ENCODE measurements around the gene ENGASE.

- PRO-cap, 2 experiments, result no peak in any of the 2 experiments
These were observed 102.2 kb upstream of the DNAH17 start for GRCh38 chr17:78679274-78679864.

- PRO-cap, 2 experiments, result no peak in any of the 2 experiments
These were observed 94.6 kb downstream of the CYTH1 start for GRCh38 chr17:78687376-78687990.

GRCh38 chr17:78722821-78724248, 58.7 kb downstream of the CYTH1 start:
- PRO-cap, 2 experiments, result no peak in any of the 2 experiments

DNA sequence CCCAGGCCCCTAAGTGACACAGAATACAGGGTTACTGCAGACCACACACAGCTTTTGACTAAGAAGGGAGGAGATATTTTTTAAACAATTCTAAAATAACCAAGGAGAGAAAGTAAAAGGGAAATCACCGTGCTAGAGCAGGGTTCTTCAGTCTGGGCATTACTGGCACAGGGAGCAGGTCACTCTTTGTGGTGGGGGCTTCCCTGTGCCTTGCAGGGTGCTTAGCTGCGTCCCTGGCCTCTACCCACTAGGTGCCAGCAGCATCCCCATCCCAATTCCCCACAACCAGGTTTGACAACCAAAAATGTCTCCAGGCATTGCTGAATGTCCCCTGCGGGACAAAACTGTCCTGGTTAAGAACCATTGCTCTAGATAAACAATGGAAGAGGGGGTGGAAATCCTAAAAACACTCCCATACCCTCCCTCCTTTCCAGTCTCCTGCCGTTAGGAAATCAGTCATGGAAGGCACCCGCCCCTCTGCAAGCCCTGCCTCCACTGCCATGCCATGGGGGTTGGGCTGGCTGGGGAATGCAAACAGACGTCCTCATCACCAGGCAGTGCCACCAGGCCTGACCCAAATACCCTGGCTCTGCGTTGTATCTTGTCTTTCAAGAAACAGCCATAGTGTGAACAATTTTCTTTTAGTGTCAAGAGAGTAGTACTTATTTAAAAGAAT, 57.7 kb downstream of the CYTH1 start:
- PRO-cap, 2 experiments, result no peak in any of the 2 experiments

DNA sequence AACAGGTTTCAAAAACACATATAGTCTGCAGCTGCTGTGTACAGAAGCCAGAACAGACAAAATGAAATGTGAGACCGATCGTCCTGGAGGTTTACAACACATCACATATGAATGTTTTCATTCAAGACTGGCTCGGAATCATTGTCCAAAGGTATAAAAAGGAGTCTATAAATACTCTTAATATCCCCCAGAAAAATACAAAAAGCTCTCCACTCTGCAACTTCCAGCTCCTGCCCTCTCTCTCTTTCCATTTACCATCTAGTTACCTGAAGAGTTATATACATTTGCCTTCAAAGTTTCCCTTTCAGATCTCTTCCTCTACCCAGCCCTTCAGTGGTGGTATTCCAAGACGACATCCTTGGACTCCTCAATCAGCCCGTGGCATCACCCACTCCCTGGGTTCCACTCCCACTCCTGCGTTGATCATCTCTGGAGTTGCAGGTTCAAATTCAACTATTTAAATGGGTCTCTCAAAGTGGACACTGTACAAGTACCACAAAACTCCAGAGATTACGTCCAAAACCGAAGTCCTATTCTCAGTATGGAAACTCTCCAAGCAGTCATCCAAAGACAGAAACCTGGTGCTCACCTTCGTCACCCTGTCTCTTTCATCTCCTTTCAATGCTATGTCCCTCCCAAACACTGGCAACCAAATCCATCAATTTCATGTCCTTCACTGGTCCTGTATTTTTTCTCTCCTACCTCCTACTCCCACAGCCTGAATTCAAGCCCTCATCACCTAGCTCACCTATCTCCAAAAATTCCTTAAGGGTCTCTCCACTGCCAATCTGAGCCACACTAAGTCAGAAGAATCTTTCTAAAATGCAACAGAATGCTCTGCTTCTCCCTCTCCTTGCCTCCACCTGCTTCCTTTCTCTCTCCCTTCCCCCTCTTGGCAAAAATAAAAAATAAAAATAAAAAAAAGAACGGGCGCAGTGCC, 13.9 kb downstream of the CYTH1 start:
- PRO-cap, 2 experiments, result no peak in any of the 2 experiments

- PRO-cap, 2 experiments, result no peak in any of the 2 experiments
These were observed 3.8 kb upstream of the CYTH1 start for GRCh38 chr17:78785979-78786234.

DNA sequence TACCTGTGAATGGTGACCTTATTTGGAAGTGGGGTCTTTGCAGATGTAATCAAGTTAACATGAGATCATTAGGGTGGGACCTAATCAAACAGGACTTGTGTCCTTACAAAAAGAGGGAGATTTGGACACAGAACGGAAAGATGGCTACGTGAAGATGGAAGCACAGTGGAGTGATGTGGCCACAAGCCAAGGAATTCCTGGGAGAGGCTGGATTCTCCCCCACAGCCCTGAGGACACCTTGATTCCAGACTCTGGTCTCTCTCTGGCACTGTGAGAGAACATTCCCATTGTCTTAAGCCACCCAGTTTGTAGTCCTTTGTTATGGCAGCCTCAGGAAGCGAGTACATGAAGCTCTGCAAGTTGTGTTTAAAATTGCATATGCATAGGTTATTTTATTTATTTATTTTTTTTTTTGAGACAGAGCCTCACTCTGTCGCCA, 5.7 kb upstream of the CYTH1 start:
- PRO-cap, 2 experiments, result no peak in any of the 2 experiments

DNA sequence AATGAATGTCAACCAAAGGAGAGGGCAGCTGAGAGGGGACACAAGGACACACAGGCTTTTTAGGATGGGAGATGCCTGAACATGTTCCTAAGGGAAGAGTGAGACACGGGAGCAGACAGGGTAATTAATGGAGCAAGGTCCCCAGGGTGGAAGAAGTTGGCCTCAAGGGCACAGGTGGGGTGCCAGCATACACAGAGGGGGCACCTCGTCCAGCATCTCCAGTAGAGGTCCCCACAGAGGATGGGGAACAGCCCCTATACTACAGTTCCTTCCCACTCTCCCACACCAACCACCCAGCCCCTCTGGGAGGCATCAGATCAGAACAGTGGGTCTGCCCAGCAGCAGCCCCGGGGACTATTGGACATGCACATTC, 10.1 kb upstream of the CYTH1 start:
- PRO-cap, 2 experiments, result no peak in any of the 2 experiments

DNA sequence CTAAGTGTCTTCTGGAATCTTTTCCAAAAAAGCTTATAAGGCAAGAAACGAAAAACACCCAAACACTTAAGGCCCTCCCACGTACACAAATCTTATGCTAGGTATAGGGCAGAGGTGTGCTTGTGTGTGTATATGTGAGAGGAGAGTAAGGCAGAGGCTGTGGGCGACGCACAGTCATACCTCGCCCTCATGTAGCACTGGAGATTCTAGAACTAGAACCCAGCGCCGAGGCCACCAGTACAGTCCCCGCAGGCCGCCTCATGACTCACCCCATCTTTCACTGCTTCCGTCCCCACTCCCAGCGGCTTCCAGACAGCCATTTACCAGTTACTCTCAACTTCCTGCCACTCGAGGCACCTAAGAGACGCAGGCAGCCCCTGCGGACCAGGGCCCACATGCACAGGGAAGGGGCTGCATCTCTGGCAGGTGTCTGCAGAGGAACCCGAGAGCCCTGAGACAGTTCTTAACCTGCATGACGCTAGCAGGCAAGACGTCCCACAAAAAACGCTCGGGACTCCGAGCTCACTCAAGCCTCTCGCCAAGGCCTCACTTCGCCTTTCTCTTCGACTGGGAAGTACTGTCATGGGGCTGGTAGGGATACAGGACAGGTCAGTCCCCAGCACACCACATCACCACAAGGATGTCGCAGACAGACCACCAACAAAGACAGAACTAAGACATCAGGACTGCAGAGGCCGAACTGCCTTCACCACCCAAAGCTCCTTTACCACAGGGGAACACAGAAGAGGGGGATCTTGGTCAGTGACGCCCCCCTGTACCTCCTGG, 23.4 kb upstream of the CYTH1 start:
- PRO-cap, 2 experiments, result no peak in any of the 2 experiments

GRCh38 chr17:78807115-78807787, 25.2 kb upstream of the CYTH1 start:
- PRO-cap, 2 experiments, result no peak in any of the 2 experiments

- PRO-cap, 2 experiments, result no peak in any of the 2 experiments
These were observed 12.1 kb downstream of the USP36 start for GRCh38 chr17:78828271-78829200.

- PRO-cap, 2 experiments, result no peak in any of the 2 experiments
These were observed 14.7 kb upstream of the USP36 start for GRCh38 chr17:78855150-78855945.

GRCh38 chr17:78882910-78883601, 19.9 kb downstream of the CEP295NL start:
- PRO-cap, 2 experiments, result peak in 1 of 2 experiments; most common plus-strand start chr17:78883529 (in 1)

- PRO-cap, 2 experiments, result no peak in any of the 2 experiments
These were observed 11.1 kb downstream of the CEP295NL start for GRCh38 chr17:78891816-78892469.

DNA sequence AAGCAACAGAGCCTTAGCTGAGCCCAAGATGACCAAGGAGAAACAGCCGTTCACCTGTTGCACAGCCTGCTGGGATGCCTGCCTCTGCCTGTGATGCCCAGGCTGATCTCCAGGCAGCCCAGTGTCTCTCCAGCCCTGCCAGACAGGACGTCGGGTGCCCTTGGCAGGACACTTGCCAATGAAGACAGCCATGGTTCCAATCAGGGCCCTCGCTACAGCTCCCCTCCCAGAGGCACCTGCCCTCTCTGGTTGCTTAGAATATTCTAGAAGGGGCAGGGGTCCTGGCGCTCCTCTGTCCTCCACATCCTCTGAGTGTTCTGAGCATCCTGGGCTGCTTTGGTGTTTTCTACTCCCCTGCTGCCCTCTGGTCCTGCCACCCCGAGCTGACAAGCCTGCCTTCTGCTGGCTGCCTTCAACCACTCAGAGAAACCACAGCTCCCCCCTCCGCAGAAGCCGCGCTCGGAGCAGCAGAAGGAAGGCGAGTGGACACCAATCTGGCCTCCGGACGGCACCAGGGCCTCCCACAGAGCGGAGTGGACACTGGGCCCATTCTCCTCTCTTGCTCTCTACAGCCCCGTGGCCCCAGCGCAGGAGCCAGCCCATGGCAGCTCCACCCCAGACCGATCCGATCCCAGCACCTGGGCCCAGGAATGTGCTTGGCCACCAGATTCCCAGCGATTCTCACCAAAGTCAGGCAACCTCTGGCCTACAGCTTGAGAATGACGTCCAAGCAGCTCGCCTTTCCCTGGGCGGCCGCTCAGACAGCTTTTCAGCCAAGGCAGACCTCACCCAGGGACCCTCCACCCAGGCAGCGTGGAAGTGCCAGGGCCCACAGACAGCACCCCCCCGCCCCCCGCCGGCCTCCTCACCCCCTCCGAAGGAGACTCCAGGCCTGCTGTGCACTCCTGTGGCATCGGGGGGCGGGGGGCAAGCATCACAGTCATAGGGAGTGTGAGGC, 6.5 kb downstream of the CEP295NL start:
- PRO-cap, 2 experiments, result no peak in any of the 2 experiments

- PRO-cap, 2 experiments, result peak in 2 of 2 experiments; most common minus-strand start chr17:78986965 (in 2)
These were observed 7.0 kb upstream of the LGALS3BP start for GRCh38 chr17:78986499-78987396.

GRCh38 chr17:79036355-79036969, 12.5 kb downstream of the C1QTNF1 start:
- PRO-cap, 2 experiments, result no peak in any of the 2 experiments

DNA sequence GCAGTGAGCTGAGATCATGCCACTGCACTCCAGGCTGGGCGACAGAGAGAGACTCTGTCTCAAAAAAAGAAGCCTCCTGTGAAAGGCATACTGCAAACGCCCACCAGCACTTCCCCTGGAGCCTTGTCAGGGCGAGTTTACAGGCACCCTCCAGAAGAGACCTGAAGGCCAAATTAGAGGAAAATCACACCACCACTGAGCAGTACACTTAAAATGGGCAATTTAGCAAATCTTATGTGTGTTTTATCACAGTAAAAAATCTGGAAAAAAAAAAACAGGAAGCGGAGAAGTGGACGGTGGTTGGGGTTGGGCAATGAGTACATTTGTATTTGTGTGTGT, 16.0 kb upstream of the ENGASE start:
- PRO-cap, 2 experiments, result no peak in any of the 2 experiments

DNA sequence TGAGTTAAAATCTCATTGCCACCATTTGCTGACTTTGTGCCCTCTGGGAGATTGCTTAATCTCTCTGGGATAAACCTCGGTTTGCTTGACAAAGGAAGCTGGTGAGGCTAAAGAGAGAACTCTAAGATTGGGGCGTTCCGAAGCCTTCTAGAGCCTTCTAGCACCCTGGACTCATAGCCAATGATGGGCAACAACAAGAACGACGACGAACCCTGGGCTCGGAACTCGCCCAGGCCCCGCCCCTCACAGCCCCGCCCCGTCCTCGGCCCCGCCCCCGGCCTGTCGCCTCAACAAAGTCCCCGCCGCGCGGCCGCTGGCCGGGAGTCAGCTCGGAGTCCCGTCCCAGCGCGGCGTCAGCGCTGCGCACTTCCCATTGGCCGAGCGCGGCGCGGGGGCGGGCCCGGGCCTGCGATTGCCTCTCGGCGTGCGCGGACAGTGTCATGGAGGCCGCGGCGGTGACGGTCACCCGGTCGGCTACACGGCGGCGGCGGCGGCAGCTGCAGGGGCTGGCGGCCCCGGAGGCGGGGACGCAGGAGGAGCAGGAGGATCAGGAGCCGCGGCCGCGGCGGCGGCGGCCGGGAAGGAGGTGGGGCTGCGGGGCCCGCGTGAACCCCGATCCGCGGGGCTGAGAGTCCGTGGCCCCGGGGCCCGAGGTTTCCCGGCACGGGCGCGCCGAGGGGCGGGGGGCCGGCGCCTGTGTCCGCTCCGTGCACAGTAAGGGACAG, at the start of gene ENGASE:
ENGASE (plus strand) TSS at position 320 of the 725 bp plus-strand sequence.
- PRO-cap, 2 experiments, result peak in 2 of 2 experiments; most common plus-strand start position 441 of the sequence (in 2); most common minus-strand start position 182 of the sequence (in 2)

DNA sequence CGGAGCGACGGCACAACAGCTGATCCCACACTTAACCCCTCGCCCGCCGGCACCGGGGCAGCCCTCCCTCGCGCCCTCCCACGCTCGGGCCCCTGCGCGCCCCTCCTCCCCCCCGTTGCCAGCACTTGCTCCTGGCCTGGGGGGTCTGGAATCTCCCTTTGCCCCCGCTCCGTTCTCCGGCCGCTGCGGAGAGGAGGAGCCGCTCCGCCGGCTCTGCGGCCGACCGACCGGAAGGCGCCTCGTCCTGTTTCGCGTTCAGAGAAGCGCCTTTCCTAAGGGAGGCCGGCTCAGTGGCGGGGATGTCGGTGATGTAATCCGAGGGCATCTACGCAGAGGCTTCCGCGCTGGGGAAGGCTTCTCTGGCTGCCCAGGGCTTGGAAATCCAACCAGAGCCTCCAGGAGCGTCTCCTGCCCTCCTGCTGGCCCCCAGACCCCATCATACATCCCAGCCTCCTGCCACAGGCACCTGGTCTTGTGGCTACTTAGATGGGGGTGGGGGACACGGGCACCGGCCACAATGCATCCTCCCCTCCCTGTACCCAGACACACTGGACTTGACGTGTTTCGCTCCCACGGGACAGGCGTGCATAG, 109.3 kb downstream of the ENGASE start:
- PRO-cap, 2 experiments, result no peak in any of the 2 experiments

All from Colon Carcinoma Metastatic in the Brain (tissue), 2 donors.